Astrocyte (in vitro differentiated cells and primary cell): ENCODE measurements around a stretch of chr1.

- PRO-cap = no peak
These were observed 21.1 kb upstream of the LRRC8C start for GRCh38 chr1:89611763-89612193.

DNA sequence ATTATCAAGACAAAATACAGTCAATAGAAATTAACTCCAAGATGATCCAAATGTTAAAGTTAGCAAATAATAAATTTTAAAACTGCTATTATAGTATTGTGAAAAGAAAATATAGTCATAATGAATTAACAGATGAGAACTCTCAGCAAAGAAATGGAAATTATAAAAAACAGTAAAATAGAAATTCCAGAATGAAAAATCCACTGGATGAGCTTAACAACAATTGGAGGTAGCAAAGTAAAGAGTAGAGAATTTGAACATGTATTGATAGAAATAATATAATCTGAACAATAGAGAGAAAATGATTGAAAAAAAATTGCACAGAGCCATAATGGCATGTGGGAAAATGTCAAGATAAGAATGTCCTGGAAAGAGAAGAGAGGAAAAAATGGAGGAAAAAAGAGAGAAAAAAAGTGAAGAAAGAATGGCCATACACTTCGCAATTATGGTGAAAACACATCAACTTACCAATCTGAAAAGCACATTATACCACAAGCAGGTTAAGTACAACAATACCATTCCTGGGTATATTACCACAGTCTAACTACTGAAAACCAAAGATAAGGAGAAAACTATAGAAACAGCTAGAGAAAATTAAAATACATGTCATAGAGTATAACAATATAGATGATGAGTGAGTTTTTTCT lies 12.2 kb downstream of the LRRC8C start:
- PRO-cap = no peak
- RRBS, 2 experiments = no CpG with 5 or more reads among the region's 1 CpG

- PRO-cap = no peak
- RRBS, 2 experiments = no CpG with 5 or more reads among the region's 1 CpG
These were observed 70.5 kb downstream of the LRRC8C start for GRCh38 chr1:89703377-89703948.

GRCh38 chr1:89822491-89822570 lies 1.5 kb downstream of the LRRC8D start:
- PRO-cap = no peak
- RRBS, 2 experiments = no CpG with 5 or more reads among the region's 2 CpGs

DNA sequence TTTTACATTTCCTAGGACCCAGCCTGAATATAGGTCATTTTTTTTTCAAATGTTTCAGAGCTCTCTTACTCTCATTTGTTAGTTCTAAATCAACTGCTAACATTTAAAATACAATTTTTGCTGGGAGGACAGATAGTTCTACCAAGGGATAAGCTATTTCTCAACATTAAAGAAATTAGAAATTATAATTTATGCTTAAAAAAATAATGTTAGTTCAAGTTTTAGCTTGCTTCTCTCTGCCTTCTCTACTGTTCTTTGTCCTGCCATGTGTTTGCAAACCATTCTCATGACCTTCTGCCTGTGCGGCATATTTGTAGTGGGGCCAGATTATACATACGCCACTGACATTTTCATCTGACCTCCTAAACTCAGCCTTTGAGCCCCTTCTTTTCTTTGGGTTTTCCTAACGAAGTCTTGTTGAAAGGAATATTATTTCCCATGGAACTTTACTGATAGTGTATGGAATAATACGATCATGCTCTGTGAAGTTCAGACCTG lies 15.4 kb downstream of the LRRC8D start:
- PRO-cap = no peak
- RRBS, 2 experiments = no CpG with 5 or more reads among the region's 4 CpGs

GRCh38 chr1:89881175-89881786 lies 60.4 kb downstream of the LRRC8D start:
- PRO-cap = no peak
- RRBS, 2 experiments = no CpG with 5 or more reads among the region's 2 CpGs

- PRO-cap = no peak
- RRBS, 2 experiments = no CpG with 5 or more reads among the region's 10 CpGs
These were observed 77.2 kb downstream of the LRRC8D start for GRCh38 chr1:89897950-89898575.

GRCh38 chr1:89910615-89911299 lies 84.2 kb upstream of the ZNF326 start:
- PRO-cap = bidirectional peak, plus-strand start at chr1:89911075, minus-strand start at chr1:89910866
- RRBS, 2 experiments = no CpG with 5 or more reads among the region's 5 CpGs

- PRO-cap = no peak
- RRBS, 2 experiments = 2 to 3% methylated on average over 10 of the region's 31 CpGs
These were observed 10.7 kb downstream of the BARHL2 start for GRCh38 chr1:90706452-90706775.

- PRO-cap = no peak
- RRBS, 2 experiments = 1 to 3% methylated on average over 20 of the region's 41 CpGs
These were observed 6.5 kb downstream of the BARHL2 start for GRCh38 chr1:90710275-90711423.

GRCh38 chr1:90926810-90927278 lies 95.0 kb downstream of the ZNF644 start:
- PRO-cap = no peak
- RRBS, 2 experiments = no CpG with 5 or more reads among the region's 3 CpGs

GRCh38 chr1:90955370-90956105 lies 66.3 kb downstream of the ZNF644 start:
- PRO-cap = no peak
- RRBS, 2 experiments = no CpG with 5 or more reads among the region's 3 CpGs

DNA sequence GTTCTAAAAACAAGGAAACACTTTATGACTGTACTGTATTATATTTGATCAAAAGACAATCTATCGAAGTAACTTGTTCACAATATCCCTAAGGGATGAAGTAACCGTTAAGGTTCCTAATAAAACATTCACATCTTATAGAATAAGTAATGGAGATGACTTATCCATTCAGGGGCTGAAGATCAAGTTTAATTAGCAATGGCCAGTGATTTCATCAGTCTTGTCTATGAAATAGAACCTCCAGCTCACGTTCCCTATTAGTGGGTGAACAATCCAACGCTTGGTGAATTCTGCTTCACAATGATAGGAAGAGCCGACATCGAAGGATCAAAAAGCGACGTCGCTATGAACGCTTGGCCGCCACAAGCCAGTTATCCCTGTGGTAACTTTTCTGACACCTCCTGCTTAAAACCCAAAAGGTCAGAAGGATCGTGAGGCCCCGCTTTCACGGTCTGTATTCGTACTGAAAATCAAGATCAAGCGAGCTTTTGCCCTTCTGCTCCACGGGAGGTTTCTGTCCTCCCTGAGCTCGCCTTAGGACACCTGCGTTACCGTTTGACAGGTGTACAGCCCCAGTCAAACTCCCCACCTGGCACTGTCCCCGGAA lies 17.5 kb downstream of the HFM1 start:
- PRO-cap = no peak
- RRBS, 2 experiments = no CpG with 5 or more reads among the region's 21 CpGs

- PRO-cap = no peak
- RRBS, 2 experiments = no CpG with 5 or more reads among the region's 4 CpGs
These were observed 24.3 kb downstream of the CDC7 start for GRCh38 chr1:91524680-91525641.

DNA sequence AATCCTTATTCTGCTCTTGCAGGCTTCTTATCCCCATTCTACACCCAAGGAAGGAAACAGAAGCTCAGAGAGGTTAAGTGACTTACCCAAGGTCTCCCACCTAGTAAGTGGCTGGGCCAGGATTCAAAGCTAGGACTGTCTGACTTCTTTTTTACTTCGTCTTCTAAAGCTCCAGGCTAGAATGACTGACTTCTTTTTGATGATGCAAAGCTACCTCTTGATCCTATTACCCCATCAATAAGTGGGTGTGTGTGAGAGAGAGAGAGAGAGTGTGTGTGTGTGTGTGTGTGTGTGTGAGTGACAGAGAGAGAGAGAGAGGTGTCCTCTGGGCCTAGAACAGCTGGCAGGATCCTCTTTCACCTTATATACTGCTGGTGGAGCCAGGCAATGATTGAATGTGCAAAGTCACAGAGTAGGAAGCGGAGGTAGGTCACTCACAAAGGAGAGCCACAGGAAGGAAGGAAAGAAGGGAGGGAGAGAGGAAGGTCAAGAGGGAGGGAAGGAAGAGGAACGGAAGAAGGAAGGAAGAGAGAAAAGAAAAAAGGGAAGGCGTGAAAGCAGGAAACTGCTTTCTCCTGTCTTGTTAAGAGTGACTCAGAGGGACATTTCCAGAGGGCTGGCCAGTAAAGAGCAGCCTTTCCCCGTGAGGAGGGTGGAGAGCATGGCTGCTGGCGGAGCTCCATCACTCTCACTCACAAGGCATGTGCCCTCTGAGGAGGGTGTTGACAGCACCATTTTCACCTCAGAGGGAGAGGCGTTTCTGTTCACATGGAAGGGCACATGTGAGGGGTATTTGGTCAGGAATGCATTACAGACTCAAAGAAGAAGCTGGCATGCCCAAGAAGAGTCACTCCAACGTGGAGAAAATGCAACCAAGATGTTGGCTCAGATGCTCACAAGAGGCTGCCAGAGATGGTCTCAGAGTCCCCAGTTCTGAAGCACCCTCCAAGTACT lies 69.0 kb downstream of the CDC7 start:
- PRO-cap = no peak
- RRBS, 2 experiments = no CpG with 5 or more reads among the region's 8 CpGs

DNA sequence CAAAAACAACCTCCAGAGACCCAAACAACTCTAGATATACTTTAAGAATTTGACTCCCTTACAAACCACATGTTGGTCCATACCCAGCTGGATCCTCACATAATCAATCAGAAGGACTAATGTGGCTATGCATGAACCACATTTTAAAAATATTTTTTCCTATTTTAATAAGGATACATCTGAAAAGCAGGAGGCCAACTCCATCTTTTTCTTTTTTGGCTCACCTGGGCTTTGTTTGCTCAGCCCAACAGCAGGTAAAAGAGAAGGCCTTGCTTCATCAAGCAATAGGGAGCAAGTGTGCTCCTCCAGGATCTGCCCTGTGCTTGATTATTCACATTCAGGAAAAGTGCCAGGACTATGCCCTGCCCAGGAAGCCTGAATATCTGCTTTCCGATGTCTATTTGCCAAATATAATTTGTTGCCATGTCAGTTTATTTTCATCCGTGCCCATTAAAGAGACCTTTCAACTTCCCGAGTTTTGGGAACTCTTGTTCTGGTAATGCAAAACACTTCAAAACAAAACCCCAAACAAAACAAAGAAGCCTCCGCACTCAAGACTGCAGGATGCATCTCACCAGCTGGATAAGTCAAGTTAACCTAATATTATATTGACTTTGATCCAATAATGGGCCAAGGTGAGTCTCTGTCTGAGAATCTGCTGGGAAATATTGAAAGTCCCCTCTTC lies 185.3 kb downstream of the CDC7 start:
- PRO-cap = no peak
- RRBS, 2 experiments = no CpG with 5 or more reads among the region's 4 CpGs

GRCh38 chr1:91730731-91731287 lies 155.1 kb downstream of the TGFBR3 start:
- PRO-cap = no peak
- RRBS, 2 experiments = no CpG with 5 or more reads among the region's 6 CpGs

DNA sequence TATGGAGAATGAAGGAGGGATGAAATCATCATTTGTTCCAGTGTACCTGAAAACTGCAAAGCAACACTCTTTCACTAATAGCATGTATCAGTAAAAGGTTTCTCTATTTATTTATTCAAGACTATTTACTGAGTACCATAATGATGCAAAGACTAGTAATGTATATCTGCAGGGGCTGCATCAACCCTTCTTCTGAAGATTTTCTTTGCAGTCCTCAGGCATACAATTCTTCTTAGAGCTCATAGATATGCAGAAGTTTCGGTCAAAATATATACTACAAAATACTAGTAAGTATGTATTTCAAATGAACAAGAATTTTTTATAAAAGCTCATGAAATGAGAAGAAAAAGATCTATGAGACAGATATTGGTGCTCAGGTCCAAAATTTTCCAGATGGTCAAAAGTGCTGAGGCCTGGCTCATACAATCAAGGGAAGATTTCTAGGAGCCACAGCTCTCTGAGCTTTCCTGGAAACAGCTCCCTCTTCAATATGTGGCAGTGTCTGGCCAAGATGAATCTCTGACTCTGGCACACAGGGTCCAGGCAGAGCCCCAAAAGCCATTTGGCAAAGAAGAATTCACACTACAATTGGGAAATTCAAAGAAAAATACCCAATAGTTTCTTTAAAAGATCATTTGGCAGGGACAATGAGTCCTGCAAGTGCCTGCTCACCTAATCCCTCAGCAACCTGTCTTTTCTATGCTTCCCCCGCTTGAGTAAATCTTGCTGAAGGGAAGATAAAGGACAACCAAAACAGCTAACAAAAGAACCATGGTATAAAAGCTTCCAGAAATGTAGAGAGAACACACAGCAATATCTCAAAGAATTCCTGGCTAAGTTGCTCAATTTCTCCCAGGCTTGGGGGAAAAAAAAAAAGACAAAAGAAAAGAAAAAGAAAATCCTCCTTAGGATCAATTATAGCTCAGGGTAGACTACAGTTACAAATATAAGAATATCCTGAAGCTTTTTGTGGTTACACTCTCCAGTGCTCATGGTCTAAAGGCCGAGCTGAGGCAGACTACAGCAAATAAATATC lies 124.7 kb downstream of the TGFBR3 start:
- PRO-cap = no peak
- RRBS, 2 experiments = no CpG with 5 or more reads among the region's 3 CpGs

DNA sequence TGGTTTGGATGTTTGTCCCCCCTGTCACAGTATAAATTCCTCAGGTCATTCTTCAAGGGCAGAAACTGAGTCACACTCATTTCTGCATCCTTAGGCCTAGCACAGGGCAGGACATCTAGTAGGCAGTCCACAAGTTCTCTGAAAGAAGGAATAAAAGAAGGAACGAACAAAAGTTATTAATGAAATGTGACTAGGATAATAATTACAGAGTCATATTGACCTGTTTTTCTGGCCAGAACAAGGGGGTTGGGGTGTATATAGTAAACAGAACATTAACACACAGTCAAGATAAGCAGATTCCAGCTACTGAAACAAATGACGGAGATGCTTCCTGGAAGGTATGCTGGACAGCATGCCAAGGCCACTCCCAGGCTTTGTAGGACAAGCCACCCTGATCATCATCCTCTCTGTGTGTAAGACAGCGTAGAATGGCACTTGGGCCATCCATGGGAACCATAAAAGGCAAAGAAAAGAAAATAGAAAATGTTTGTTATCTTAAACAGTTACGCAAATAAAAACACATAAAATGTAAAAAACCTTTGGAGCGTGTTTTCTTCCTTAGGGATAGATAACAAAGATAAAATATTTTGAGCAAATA lies 120.7 kb downstream of the TGFBR3 start:
- PRO-cap = no peak
- RRBS, 2 experiments = no CpG with 5 or more reads among the region's 5 CpGs

DNA sequence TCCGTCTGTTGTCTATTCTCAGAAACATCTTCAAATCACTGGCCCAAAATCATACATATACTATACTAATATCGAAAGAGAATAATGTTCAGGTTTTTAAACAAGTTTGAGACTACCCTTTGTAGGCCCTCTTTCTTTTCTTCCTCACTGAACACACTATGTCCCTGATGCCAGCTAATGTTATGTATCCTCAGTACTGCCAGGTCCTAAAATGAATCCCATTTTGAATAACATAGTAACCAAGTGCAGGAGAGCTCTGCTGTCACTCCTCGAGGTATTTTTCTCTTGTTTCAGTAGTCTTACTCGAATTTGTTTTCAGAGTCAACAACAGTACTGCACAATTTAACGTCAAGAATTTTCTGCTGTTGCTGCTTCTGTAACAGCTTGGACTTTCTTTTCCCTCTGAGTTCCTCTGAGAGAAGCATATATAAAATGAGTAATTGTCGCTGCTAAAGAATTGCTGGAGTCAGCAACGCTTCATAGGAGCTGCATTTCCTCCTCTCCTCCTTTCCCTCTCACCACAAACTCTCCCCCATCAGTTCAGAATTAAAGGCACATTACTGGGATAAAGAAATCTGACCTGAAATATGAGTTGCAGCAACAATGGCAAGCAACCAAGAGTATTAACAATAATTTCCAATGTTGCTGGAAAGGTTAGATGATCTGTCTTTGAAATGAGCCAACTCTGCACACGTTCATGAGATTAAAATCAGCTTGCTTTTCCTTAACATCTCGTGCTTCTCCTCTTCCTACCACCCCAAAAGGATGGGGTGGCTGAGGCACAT lies 90.5 kb downstream of the TGFBR3 start:
- PRO-cap = no peak
- RRBS, 2 experiments = no CpG with 5 or more reads among the region's 9 CpGs